ENCODE measurements around the gene UNC93B1.

- PRO-cap, 10 experiments = no peak in any of the 10 experiments
Measured at GRCh38 chr11:67634714-67635248, 4.8 kb downstream of the TBX10 start.

DNA sequence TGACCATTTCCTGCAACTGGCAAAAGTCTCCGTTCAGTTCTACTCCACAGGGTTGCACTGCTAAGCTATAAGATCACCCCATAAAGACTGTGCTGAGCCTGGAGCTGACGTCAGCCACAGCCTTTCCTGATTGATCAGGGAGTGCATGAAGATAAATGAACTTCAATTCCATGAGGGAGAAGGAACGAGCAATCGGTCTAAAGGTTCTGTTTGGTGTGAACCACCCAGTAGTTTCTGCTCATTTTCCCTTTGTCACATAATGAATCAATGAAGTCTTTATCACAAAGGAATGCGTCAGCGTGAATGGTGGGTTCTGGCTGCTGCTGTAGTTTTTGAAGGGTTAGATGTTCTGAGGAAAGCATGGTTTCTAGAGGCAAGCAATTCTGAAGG lies 2.0 kb upstream of the ACY3 start:
- PRO-cap, 10 experiments = no peak in any of the 10 experiments

- PRO-cap, 10 experiments = peak in 1 of 10 experiments; most common plus-strand start chr11:67732388 (in 1); most common minus-strand start chr11:67732314 (in 1)
Measured at GRCh38 chr11:67731873-67732671, 57.6 kb upstream of the ALDH3B2 start.

DNA sequence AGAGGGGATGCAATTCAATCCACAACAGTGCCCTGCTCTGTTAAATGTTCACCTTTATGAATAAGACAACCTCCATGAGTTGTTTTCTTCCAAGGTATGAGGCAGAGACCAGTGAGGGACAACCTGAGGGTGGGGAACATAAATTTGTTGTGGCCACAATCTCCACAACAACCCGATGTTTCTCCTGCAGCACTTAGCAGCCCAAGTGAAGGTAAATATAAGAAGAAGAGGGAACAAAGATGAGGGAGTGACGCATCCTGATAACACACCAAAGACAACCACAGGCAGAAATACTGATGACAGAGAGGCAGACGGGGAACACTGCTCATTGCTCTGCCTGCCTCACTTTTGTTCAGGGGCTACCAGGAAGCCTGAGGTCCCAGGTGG lies 104.7 kb upstream of the ALDH3B2 start:
- PRO-cap, 10 experiments = peak in 1 of 10 experiments; most common plus-strand start position 301 of the sequence (in 1)

GRCh38 chr11:67805462-67806737 lies 131.5 kb upstream of the ALDH3B2 start:
- PRO-cap, 10 experiments = peak in 10 of 10 experiments; most common plus-strand start chr11:67805578 (in 6); most common minus-strand start chr11:67805813 (in 2)

- PRO-cap, 10 experiments = no peak in any of the 10 experiments
Measured at GRCh38 chr11:67993465-67993960, 10.4 kb downstream of the UNC93B1 start.

- PRO-cap, 10 experiments = peak in 10 of 10 experiments; most common plus-strand start chr11:68004191 (in 8); most common minus-strand start chr11:68004053 (in 7)
Measured at GRCh38 chr11:68003940-68004295, at the start of gene UNC93B1. TSS of gene UNC93B1 (minus strand) at chr11:68004097.

GRCh38 chr11:68052915-68053680 lies 14.3 kb downstream of the TCIRG1 start:
- PRO-cap, 10 experiments = no peak in any of the 10 experiments

DNA sequence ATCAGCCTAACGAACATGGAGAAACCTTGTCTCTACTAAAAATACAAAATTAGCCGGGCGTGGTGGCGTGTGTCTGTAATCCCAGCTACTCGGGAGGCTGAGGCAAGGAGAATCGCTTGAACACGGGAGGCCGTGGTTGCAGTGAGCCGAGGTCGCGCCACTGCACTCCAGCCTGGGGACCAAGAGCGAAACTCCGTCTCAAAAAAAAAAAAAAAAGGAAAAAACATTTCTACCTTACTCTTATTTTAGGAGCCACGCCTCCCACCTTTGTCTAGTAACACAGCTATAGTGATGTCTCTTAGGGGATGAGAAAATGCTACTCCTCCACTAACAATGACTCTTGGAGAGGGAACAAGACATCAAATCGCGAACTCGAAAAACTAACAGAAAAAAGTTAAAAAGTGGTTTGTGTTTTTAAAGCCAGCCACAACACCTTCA lies 1.1 kb downstream of the CHKA start:
- PRO-cap, 10 experiments = peak in 2 of 10 experiments; most common plus-strand start position 105 of the sequence (in 2)

DNA sequence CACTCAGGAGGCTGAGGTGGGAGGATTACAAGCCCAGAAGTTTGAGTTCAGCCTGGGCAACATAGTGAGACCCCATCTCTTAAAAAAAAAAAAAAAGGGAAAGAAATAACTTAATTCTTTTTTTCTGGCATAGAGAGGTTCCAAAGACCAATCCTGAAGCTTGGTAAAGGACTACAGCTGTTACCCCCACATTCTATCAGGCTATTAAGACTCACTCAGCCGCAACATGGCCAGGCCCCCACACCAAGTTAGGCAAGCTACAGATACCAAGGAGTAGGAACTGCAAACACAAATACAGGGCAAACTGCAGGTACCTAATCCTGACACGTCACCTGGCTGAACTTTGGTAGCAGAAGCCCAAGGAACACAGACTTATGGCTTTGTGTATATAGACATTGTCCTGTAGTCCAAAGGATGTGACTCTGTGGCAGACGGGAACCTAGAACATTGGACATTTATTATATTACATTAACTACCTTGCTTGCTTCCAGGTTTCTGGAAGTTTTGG lies 1.2 kb downstream of the C11orf24 start:
- PRO-cap, 10 experiments = no peak in any of the 10 experiments

DNA sequence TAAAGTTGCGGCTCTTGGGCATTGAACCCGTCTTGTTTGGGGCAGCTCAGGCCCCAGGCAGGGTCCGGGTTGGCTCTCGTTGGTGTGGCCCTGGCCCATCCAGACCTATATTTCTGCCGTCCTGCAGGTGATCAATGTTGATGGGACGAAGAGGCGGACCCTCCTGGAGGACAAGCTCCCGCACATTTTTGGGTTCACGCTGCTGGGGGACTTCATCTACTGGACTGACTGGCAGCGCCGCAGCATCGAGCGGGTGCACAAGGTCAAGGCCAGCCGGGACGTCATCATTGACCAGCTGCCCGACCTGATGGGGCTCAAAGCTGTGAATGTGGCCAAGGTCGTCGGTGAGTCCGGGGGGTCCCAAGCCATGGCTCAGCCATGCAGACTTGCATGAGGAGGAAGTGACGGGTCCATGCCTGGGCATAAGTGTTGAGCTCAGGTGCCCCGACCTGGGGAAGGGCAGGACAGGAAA lies 57.2 kb upstream of the PPP6R3 start:
- PRO-cap, 10 experiments = no peak in any of the 10 experiments

- PRO-cap, 10 experiments = no peak in any of the 10 experiments
Measured at GRCh38 chr11:68423304-68424277, 37.0 kb upstream of the PPP6R3 start.

DNA sequence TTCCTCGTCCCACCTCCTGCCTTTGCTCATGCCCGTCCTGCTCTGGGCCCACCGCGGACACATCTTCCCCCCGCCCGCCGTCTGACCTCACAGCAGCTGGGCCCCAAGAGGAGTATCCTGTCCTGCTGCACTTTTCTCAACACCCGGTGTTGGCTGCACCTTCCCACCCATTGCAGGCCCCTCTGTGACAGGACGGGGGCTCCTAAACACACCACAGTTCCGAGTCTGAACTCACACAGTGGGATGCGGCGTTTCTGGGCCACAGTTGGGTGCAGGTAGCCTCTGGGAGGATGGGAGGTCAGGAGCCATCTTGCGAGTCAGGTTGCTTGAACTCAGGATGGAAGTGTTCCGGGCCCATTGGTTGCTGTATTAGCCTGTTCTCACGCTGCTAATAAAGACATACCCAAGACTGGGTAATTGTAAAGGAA lies 12.9 kb upstream of the PPP6R3 start:
- PRO-cap, 10 experiments = no peak in any of the 10 experiments

DNA sequence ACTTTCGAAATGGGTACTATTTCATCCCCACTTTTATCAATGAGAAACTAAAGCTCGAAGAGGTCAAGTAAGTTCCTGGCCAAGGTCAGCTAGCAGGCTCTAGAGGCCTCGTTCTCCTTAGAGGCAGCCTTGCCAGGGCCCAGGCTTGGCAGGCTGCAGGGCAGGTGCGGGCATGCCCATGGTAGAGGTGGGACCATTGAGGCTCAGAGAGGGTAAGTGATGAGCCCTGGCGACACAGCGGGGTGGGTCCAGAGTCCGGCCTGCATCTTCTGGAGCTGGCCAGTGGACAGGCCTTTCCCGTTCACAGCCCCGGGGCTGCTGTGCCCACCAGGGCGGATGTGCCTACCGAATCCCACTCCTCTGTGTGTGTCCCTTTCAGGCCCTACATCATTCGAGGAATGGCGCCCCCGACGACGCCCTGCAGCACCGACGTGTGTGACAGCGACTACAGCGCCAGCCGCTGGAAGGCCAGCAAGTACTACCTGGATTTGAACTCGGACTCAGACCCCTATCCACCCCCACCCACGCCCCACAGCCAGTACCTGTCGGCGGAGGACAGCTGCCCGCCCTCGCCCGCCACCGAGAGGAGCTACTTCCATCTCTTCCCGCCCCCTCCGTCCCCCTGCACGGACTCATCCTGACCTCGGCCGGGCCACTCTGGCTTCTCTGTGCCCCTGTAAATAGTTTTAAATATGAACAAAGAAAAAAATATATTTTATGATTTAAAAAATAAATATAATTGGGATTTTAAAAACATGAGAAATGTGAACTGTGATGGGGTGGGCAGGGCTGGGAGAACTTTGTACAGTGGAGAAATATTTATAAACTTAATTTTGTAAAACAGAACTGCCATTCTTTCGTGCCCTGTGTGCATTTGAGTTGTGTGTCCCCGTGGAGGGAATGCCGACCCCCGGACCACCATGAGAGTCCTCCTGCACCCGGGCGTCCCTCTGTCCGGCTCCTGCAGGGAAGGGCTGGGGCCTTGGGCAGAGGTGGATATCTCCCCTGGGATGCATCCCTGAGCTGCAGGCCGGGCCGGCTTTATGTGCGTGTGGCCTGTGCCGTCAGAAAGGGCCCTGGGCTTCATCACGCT lies 11.8 kb upstream of the PPP6R3 start:
- PRO-cap, 10 experiments = no peak in any of the 10 experiments

- PRO-cap, 10 experiments = peak in 9 of 10 experiments; most common plus-strand start chr11:68461363 (in 6); most common minus-strand start chr11:68461199 (in 5)
Measured at GRCh38 chr11:68460882-68461967, 673 bp downstream of the PPP6R3 start.

DNA sequence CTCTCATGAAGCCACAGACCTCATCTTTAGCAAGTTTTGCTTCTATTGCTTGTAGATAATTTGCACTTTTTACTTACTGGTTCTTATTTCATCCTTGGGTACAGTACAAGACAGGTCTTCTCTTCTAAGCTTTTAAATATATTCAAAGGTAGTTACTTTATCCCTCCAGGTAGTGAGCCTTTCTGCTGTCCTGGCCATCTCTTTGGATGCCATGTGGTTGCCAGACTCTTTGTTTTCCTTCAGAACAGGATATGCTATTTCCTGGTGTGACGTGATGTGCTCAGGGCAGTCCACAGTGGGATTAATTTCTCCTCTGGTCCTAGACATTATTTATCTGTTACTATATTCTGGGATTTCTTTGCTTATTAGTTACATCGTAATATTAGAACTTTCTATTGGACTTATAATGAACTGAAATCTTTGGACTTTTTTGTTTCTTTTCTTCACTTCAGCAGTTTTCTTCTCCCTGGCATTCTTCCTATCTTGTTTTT lies 63.7 kb downstream of the PPP6R3 start:
- PRO-cap, 10 experiments = no peak in any of the 10 experiments

- PRO-cap, 10 experiments = no peak in any of the 10 experiments
Measured at GRCh38 chr11:68593762-68594461, 90.4 kb upstream of the GAL start.

DNA sequence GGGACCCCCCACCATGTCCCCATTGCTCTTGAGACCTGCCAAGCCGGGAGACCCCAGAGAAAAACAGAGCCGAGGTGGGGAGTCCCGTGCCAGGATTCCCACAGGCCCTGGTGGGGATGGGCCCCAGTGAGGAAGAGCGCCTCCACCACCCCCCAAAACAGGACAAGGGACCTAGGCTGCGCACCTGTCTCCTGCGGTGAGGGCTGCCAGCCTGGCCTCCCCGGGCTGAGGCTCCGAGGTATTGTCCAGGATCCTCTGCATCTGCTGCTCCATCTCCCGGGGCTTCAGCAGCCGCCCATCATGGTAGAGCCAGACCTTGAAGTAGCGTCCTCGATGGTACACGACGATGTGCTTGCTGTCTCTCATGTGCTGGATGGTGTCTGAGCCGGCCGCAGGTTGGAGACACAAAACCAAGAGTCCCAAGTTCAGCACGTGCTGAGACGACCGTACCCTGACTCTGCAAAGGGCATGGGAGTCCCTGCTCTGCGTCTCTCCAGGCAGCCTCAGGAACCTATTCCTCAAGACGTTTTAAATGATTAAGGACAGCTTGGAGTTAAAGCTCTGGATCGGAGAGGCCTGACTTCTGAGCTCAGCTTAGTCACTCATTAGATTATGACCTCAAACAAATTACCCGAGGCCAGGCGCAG lies 33.4 kb upstream of the TESMIN start:
- PRO-cap, 10 experiments = no peak in any of the 10 experiments

DNA sequence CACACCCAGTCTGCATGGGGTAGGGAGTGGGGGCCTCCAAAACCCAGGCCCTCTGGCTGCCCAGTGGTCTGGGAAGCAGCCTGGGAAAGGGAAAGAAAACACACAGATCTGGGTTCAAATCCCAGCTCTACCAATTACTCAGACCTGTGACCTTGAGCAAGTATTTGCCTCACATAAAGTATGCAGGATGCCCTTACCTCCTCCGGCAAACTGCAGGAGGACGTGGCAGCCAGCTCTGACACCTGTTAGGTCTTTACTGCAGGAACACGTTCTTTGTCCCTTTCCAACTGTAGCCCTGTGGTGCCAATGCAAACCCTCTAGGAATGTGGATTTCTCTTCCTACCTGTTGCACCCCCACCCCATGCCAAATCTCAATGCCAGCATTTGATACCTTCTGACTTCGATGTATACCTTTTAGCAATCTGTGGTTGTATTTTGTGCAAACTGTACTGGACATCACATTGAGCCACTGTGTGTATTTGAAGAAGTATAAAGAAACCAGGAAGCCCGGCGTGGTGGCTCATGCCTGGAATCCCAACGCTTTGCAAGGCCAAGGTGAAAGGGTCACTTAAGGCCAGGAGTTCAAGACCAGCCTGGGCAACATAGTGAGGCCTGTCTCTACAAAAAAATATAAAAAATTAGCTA lies 5.9 kb downstream of the CPT1A start:
- PRO-cap, 10 experiments = no peak in any of the 10 experiments

GRCh38 chr11:68941730-68942469 lies 38.2 kb downstream of the IGHMBP2 start:
- PRO-cap, 10 experiments = no peak in any of the 10 experiments